LHCN-M2 (cell line): ENCODE data around the genes RAP1GAP2 and OR1G1.

- RAMPAGE, long total RNA: no peak
These were observed 28.7 kb downstream of the HIC1 start for GRCh38 chr17:2083471-2084115.

GRCh38 chr17:2094941-2095638, 40.2 kb downstream of the HIC1 start:
- RAMPAGE, long total RNA: no peak

- RAMPAGE, long total RNA: no peak
These were observed 124.0 kb downstream of the HIC1 start for GRCh38 chr17:2178717-2179410.

DNA sequence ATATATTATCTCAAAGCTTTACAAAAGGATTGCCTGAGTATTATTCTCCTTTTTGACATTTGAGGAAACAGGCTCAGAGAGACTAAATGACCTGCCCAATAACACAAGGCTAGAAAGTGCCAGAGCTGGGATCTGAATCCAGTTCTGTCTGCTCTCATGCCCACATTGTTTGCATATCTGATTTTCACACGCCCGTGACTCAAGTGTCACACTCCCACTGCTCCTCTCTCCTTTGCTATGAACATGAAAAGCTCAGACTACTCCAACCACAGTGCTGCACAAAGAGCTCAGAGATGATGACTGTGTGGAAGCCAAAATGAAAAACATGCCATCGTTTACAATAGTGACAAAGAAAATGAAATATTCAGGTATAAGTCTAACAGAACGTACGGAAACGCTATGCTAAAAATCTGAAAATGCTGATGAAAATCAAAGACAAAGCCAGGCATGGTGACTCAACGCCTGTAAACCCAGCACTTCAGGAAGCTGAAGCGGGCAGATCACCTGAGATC, 107.8 kb downstream of the SMG6 start:
- RAMPAGE, long total RNA: no peak

GRCh38 chr17:2299392-2299607, 4.3 kb downstream of the SMG6 start:
- RAMPAGE, long total RNA: no peak

- RAMPAGE, long total RNA: no peak
These were observed 10.6 kb downstream of the SGSM2 start for GRCh38 chr17:2347459-2348709.

DNA sequence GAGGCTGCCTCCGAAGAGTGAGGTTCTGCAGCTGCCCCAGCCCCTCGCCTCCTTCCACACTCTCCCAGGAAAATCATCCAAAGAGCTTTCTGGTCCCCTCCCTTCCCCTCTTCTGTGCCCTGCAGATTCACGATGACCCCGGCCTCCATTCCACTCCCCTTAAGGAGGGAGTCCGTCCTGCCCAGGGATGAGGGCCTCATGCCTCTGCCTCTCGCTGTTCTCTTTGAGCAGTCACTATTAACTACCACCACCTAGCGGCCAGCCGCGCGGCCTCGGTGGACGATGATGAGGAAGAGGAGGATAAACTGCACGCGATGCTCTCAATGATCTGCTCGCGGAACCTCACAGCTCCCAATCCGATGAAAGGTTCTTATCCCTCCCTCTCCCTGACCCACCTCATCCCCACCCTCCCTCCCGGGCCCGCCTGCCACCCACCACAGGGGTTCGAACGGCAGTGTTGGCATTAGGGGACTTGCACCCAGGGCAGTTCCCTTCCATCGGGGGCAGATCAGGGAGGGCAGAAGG, 29.8 kb downstream of the SGSM2 start:
- RAMPAGE, long total RNA: no peak

DNA sequence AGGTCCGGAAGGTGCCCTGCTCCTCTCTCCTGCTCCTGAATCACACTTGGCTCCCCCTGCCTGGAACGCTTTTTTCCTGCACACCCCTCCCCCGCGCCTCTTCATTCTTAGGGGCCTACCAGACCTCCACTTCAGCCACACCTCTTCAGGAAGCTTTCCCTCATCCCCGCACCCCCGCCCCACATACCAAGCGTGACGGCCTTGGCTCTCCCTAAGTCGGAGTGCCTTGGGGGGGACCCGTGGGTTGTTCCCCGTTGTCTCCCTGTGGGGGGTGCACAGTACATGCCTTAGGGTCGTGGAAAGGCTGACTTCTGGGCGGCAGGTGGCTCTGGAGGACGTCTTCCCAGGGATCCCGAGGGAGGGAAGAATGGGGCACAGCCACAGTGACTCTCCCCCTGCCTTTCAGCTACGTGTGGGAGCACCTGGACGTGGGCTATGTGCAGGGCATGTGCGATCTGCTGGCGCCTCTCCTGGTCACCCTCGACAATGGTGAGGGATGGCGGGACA, 24.5 kb downstream of the MNT start:
- RAMPAGE, long total RNA: no peak

DNA sequence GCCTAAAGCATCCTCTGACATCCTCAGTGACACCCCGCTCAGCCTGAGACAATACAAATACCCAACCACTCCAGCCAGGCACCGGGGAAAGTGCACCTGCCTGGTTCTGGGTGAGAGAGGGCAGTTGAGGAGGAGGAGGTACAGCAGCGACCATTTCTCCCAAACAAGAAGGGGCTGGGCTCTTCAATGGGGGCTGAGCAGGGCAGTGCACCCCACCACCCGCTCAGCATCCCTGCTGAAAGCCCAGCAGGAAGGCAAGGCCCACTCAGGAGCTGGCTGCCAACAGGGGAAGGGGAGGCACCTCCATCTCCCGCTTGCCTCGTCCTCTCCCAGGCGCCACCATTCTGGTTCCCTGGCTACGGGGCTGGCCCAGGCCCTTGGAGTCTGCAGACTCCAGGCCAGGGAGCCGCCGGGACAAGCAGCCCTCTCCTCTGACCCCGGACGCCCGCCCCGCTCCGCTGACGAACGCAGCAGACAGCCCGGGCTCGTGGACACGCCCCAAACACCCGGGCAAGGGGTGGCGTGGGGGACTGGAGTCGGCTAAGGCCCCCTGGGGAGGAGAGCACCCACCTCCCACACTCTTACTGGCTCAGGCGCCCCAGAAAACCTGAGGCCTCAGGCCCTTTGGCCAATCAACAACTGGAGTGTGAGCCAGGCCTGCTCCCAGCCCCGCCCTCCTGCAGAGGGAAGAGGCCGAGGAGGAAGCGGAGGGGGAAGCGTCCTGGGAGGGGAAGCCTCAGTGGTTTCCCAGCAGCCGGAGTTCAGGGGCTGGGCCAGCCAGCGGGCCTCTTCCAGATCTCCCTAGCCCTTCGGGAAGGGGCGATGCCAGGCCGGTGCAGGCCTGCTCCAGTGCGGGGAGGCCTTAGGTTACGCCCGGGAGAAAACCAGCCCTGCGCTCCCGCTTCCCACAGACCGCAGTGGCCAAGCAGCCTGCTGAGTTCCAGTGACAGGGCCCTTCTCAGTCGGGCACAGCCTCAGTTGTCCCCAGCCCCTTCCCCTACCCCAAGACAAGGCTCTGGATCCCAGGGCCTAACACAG, 4.2 kb downstream of the MNT start:
- RAMPAGE, long total RNA: no peak

- RAMPAGE, long total RNA: no peak
These were observed 33.8 kb upstream of the METTL16 start for GRCh38 chr17:2545334-2546046.

GRCh38 chr17:2712090-2712736, 649 bp upstream of the CLUH start:
- RAMPAGE, long total RNA: no peak

DNA sequence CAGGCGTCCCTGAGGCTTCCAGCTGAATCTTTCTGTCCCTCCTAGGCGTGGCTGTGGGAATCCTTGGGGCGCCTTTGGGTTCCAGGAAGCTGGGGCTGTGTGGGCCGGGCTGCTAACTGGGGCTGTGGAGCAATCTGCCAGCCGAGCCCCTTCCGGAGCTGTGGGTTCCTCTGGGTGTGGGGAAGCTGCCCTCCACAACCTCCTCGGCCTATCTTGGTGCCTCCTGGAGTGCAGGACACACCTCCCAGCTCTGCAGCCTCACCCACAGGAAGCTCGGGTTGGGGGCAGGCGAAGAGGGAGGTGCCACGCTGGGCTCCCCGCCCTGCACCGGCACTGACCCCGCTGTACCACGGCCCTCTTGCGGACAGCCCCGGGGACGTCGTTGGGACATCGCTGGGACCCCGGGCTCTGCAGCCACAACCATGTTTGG, at the start of gene RAP1GAP2:
Gene RAP1GAP2 (plus strand): TSS at position 333 of the 430 bp plus-strand sequence.
- RAMPAGE, long total RNA: no peak

GRCh38 chr17:2871286-2871662, 75.0 kb downstream of the RAP1GAP2 start:
- RAMPAGE, long total RNA: no peak

DNA sequence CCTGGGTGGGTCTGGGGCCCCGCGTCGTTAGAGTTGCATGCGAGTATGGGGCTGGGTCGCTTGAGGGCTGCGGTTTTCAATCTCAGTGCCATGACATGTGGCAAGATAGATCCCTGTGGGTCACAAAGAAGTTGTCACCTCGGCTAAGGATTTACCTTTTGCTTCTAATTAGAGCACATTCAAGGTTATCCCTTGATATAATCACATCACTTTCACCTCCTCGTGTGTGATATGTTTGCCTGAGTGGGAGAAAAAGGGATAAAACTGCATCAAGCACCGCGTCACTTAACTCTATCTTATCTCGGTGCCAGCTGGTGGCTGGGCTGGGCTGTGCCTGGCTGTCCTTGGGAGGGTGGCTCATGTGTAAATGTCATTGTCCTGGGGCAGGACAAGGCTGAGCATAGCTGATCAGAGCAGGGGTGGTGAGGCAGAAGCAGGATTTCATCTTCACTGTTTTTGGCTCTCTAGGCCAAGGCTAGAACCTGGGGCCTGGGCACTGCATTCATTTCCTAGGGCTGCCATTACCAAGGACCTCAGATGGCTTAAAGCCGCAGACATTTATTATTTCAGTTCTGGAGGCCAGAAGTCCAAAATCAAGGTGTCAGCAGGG, 105.3 kb downstream of the RAP1GAP2 start:
- RAMPAGE, long total RNA: no peak

DNA sequence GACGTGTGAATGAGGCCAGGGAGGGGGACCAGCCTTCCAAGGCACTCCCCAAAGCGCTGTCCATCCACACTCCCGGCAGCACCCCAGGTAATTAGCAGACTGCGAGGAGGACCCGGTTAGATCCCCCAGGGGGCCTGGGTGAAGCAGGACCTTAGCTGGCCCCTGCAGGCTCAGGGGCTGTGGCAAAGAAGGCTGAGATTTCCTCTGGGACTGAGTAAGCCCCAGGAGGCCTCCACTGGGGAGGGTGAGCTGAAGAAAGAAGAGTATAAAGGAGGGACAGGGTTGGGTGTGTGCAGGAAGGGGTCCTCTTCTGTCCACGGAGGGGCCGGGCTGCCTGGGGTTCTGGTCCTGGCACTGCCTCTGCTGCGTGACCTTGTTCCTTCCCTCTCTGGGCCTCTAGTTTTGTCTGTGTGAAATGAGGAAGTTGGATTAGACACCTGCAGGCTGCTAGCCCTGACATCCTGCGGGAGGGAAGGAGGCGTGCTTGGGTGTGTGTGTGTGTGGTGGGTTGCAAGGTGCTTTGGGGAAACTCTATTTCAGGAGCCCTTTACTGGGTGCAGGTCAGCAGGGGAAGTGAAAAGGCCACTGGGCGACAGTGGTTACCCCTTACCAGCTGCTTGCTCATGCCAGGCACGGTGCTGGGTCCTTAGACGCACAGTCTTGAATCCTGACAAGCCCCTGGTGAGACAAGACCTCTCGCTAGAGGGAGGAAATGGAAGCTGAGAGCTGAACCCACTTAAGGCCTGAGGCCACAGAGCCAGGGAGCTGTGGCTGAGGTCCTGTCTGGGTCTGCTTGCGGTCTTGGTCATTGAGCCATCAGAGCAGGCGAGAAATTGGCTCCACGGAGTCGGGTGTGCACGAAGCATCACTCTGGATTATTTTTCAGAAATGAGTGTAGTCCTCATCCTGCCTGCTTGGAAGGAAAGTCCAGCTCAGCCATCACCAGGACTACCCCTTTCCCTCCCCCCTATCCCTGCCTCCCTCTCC, 60.7 kb downstream of the OR1D5 start:
- RAMPAGE, long total RNA: no peak

- RAMPAGE, long total RNA: no peak
These were observed 54.0 kb downstream of the OR1D5 start for GRCh38 chr17:3009331-3009951.

DNA sequence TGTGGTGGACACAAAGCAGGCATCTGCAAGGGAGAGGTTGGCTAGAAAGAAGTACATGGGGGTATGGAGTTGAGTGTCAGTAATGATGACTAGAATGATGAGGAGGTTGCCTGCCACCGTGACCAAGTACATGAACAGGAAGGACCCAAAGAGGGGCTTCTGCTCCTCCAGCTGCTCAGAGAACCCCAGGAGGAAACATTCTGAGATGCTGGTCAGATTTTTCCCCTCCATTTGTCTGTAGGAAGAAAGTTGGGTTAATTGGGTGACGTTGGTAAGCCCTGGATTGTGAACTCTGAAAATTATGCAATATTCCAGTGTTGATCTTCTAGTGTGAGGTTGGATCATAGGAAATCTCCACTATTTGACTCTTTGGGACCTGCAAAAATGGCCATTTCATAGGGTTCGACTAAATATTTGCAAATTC, at the start of gene OR1G1:
Gene OR1G1 (minus strand): TSS at position 231 of the 424 bp plus-strand sequence.
- RAMPAGE, long total RNA: no peak

GRCh38 chr17:3386106-3386867, 557 bp downstream of the OR1R1P start:
- RAMPAGE, long total RNA: no peak

GRCh38 chr17:3513352-3514209, 37.8 kb downstream of the ASPA start:
- RAMPAGE, long total RNA: no peak

DNA sequence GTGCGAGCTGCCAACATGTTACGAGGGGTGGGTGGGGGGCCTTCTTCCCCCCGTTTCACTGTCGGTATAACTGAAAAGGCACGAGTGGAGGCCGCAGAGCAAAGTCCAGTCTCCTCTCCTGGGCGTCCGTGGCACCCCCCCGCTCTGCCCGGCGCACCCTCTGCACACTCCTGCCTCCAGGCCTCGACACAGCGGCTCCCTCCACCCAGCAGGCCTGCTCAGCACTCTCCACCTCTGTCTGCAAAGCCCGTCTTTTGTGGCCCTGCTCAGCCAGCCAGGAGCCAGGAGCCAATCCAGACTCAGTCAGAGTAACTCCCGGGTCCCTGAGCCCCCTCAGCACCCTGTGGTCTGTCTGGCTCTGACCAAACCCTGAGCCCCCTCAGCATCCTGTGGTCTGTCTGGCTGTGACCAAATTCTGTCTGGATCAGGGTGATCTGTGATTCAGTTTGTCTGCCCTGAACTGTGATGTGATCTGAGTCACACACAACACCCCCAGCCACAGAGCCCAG, 6.1 kb downstream of the ITGAE start:
- RAMPAGE, long total RNA: no peak